Hepatocyte (in vitro differentiated cells and primary cell): ENCODE measurements around the genes UBLCP1 and C1QTNF2.

- RAMPAGE, long total RNA: no peak
- RRBS: no CpG with 5 or more reads among the region's 10 CpGs
Observed at GRCh38 chr5:157912599-157913416, 53.9 kb upstream of the CLINT1 start.

- RAMPAGE, long total RNA: no peak
- RRBS: no CpG with 5 or more reads among the region's 3 CpGs
Observed at GRCh38 chr5:157924744-157925390, 65.9 kb upstream of the CLINT1 start.

DNA sequence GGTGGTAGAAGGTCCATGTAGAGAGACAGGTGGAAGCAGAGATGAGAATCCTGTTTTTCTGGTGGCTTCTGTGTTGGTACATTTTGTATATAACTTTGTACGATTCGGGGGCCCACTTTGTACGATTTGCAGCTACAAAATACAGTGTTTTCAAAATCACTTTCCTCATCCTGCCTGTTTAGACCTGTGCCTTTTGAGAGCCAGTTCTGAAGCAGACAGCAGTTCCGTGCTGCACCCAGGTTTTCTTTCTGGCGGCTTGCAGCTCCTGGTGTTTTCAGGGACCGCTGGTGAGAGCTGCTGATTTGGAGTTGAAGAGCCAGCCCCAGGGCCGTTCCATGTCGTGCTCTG lies 135.8 kb upstream of the CLINT1 start:
- RAMPAGE, long total RNA: no peak
- RRBS: no CpG with 5 or more reads among the region's 8 CpGs

- RAMPAGE, long total RNA: no peak
- RRBS: no CpG with 5 or more reads among the region's 5 CpGs
Observed at GRCh38 chr5:158485477-158486063, 614.1 kb downstream of the EBF1 start.

DNA sequence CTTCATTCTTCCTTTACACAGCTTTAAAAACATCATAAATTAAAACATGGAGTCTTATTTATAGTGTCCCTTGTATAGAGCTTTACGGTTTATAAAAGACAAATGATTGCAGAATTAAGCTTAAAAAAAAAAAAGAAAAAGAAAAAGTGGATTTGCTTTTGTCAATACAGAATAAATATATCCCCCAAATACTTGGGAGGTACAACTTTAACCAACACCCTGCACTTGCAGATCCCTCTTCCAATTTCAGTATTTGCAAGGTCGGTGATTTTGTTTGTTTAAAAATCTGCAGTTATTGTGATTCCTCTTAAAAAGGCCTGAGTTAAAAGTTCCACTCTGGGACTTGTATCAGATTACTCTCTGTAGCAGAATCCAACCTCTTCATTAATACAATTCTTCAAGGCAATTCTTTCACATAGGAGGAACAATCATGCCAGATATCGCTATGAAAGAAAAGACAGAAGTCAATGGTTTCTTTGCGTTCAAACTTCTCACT lies 401.0 kb downstream of the EBF1 start:
- RAMPAGE, long total RNA: no peak
- RRBS: no CpG with 5 or more reads among the region's 4 CpGs

DNA sequence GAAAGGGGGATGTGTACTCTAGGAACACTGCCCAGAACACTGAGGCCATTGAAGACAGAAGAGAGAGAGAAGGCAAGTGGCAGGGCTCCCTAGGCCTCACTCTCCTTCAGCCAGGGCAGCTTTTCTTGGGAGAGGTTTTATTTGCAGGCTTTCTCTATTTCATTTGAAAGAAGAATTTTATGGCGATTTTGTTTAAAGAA lies 181.9 kb downstream of the EBF1 start:
- RAMPAGE, long total RNA: no peak
- RRBS: no CpG with 5 or more reads among the region's 1 CpG

GRCh38 chr5:159094624-159095877 lies 4.7 kb downstream of the EBF1 start:
- RAMPAGE, long total RNA: no peak
- RRBS: 15% methylated on average over 3 of the region's 37 CpGs

GRCh38 chr5:159210143-159210734 lies 886 bp upstream of the RNF145 start:
- RAMPAGE, long total RNA: no peak
- RRBS: no CpG with 5 or more reads among the region's 6 CpGs

DNA sequence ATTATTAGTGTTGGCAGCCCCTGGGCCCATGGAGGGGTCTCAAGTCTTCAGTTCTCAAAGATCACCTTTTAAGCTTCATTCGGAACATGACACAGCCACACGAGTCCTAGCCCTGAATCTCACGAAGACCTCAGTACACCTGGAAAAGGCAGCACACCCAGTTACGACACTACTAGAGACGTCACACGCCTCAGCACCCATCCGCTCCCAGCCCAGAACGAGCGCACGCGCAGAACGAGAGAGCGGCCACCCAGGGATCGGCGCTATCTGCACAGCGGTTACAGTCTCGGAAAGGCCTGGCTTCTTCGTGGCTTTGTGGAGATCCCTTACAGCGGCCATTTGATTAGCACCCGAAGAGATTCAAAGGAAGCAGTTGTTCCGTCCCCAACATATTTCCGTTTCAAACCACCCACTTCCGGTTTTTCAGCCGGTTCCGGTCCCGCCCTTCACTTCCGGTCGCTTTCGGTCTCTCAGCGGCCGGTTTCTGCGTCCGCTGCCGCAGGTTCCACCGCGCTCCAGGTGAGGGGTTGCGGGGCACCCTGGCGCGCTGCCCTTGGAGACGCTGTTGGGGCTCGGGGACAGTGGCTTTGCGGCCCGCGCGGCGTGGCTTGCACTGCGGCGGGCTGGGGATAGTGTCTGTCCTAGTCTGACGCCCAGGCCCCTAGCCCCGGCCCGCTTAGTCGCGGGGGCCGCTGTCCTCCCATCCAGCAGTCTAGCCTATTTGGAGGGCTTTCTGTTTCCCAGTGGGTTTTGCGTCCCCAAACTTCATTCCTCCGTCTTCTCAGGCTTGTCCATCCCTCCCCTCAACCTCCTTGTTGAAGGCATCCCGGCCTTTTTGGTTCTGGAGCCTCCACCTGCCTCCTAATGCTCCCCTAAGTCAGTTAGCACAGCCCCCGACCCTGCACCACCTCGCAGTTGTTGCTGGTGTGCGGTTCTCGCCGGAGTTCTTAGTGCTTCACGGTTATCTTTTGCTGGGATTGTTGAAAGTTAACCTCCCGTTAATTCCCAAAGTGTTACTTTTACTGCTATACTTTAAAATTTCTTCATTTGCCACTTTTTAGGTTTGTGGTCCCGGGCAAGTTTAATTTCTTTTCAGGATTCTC lies at the start of gene UBLCP1:
UBLCP1 (plus strand) TSS at position 449 of the 1,103 bp plus-strand sequence.
- RAMPAGE, long total RNA: no peak
- RRBS: under 1% methylated on average over 5 of the region's 65 CpGs

DNA sequence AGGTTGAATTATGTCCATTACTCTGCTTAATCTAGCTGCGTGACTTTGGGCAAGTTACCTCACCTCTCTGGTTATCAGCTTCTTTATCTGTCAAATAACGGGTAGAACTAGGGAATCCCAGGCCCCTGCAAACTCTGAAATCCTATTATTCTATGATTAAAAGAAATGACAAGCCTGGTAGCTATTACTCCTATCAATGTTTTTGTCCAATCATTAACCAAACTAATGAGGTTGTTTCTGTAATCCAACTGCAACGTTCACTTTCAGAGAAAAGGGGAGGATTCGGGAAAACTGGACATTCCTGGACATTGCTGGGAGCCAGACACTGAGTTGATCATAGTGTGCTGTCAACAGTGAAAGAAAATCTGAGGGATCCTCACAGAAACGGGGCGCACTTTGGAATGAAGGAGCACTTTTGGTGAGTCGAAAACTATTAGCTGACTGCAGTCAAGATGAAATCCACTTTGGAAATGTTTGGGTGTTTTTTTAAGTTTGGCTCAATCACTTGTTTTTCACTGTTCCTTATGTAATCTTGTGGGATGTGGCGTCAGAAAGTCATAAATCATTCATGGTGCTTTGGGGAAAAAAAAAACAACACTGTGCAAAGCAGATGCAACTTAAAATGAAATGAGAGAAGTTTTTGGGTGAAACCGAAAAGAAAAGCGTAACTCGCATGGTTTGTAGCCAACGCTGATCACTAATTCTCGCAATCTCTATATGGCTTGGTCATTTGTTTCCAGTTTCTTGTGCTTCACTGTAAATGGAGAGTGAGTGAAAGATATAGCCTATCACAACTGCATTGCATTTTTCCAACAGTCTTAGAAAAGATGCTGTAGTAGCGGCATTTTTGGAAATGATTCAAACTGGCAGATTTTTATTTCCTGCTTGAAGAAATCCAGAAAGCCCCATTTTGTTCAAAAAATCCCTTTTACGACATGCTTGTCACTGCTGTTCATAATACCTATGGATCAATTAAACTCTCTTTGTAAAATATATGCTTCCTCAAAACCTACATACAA lies 51.2 kb upstream of the ADRA1B start:
- RAMPAGE, long total RNA: no peak
- RRBS: no CpG with 5 or more reads among the region's 15 CpGs

GRCh38 chr5:159987032-159987763 lies 21.7 kb upstream of the TTC1 start:
- RAMPAGE, long total RNA: no peak
- RRBS: 4% methylated on average over 3 of the region's 52 CpGs

GRCh38 chr5:160077625-160078385 lies 41.4 kb downstream of the PWWP2A start:
- RAMPAGE, long total RNA: no peak
- RRBS: no CpG with 5 or more reads among the region's 5 CpGs

DNA sequence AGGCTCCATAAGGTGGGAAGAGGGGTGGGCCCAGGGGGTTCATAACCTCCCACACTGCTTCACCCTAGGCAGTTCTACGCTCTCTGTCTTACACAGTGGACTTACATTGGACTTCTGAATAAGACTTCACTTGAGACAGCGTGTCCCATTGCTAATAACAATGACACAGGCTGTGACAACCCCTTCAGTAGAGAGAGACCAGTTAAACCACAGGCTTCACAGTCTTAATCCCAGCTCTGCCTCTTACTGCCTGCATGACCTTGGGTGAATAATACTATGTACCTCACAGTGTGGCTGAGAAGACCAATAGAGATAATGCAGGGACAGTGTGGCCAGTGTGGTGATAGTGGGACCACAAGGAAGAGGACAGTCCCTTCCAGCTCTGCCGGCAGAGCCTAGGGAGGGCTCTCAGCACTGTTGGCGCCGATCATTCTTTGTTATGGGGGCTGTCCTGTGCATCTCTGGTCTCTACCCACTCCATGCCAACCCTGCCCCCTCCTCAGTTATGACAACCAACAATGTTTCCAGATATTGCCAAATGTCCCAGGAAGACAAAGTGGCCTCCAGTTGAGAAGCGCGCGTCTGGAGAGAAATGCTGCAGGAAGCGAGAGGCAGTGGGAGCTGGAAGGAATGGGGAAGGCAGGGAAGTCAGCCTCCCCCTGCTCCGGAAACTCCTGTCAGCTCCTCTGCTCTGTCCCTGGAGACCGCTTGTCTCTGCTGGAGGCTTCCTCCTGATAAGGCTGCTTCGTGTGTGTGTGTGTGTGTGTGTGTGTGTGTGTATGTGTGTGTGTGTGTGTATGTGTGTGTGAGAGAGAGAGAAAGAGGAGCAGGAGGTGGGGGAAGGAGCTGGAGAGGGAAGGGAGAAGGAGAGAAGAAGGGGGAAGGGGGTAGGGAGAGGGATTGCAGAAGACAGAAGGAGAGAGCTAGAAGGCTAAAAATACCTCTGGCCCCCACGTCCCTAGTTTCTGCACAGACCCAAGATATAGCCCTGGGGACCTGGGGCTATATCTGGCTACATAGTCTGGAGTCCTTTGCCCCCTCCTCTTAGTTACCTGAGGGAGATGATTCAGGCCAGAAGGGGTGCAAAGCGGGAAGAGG lies 31.8 kb upstream of the FABP6 start:
- RAMPAGE, long total RNA: no peak
- RRBS: no CpG with 5 or more reads among the region's 14 CpGs

GRCh38 chr5:160370503-160370803 lies at the start of gene C1QTNF2:
Gene C1QTNF2 (minus strand): TSS chr5:160370626.
- RAMPAGE, long total RNA: no peak
- RRBS: 10% methylated on average over 10 of the region's 25 CpGs

- RAMPAGE, long total RNA: no peak
- RRBS: no CpG with 5 or more reads among the region's 14 CpGs
Observed at GRCh38 chr5:160439090-160439714, 17.5 kb downstream of the PTTG1 start.

GRCh38 chr5:160789835-160790368 lies 62.1 kb downstream of the ATP10B start:
- RAMPAGE, long total RNA: no peak
- RRBS: no CpG with 5 or more reads among the region's 2 CpGs

DNA sequence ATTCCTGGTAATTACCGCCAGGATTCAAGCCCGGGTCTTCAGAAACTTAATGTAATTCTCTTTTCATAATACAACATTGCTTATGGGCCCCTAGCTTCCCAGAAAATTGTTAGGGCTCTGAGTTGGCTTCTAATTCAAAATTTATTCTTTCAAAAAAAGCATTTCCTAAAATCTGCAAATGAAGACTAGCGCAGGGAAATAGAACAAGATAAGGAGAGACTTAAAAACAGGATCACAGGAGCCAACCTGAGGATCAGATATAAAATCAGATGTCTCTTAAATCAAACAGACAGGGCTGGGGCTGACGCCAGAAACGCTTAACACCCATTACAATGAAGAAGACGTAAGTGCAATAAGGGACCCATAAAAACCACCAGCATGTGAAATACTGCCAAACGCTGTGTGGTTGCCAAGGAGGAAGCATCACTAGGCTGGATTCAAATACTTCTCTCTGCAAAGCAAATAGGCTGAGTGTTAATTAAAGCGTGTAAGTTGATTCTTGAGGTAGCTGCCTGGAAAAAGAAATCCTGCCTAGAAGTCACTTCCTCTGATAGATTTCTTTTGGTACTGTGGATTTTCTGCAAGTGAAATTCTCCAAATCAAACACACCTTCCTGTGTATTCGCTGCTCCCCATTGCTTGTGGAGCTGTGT lies 74.4 kb upstream of the ATP10B start:
- RAMPAGE, long total RNA: no peak
- RRBS: no CpG with 5 or more reads among the region's 9 CpGs

DNA sequence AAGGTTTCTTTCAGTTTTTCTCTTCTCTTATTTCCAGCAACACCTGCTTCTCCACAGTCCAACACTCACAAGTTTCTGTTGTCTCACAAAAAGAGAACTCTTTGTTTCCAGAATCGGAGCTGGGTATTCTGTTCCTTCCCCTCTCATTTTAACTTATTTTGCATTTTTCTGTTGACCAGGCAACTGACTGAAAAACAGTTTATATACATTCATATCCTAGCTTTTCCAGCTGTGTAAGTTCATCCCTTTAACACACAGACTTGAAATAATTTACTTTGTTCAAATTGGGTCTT lies 287.1 kb upstream of the ATP10B start:
- RAMPAGE, long total RNA: no peak
- RRBS: no CpG with 5 or more reads among the region's 1 CpG

DNA sequence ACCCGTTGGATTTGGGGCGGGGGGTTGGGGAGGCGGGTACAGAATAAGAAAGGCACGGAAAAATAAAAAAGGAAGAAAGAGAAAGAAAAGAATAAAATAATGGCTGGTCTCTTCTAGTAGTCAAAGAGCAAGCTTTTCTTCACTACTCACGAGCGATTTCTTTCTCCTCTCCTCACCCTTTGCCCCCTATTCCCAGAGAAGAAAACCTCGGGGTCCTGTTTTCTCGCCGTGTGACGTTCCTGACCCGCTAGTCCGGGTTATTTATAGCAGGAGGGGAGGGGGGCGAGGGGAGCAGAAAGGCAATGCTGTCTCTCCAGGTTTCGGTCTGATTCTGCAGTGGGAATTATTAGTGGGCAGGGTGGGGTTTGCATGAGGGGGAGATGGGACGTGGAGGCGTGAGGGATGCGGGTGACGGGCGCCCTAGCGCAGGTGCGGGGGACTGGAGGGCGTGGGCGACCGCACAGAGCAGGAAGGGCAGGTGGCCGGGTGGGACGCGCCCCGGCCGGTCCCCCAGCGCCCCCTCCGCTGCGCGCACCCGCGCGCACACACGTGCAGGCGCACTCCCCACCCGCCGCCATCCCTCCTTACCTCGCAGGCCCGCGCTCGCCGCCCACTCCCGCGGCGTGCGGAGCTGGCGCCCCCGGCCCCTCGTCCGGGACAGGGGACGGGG lies 911 bp upstream of the GABRB2 start:
- RAMPAGE, long total RNA: no peak
- RRBS: no CpG with 5 or more reads among the region's 54 CpGs

DNA sequence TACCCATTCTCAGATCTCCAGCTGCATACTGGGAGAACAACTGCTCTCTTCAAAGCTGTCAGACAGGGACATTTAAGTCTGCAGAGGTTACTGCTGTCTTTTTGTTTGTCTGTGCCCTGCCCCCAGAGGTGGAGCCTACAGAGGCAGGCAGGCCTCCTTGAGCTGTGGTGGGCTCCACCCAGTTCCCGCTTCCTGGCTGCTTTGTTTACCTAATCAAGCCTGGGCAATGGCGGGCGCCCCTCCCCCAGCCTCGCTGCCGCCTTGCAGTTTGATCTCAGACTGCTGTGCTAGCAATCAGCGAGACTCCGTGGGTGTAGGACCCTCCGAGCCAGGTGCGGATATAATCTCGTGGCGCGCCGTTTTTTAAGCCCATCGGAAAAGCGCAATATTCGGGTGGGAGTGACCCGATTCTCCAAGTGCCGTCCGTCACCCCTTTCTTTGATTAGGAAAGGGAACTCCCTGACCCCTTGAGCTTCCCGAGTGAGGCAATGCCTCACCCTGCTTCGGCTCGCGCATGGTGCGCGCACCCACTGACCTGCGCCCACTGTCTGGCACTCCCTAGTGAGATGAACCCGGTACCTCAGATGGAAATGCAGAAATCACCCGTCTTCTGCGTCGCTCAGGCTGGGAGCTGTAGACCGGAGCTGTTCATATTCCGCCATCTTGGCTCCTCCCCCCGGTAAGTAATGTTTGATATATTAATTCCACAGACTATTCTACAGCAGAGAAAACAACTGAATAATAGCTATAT lies 31.1 kb upstream of the GABRG2 start:
- RAMPAGE, long total RNA: no peak
- RRBS: no CpG with 5 or more reads among the region's 33 CpGs